Pericardium (tissue), 1 donor: ENCODE results near the gene MAGI1.

- RRBS, result no CpG with 5 or more reads among the region's 9 CpGs
Observed at GRCh38 chr3:64563530-64564560, 124.0 kb downstream of the ADAMTS9 start.

DNA sequence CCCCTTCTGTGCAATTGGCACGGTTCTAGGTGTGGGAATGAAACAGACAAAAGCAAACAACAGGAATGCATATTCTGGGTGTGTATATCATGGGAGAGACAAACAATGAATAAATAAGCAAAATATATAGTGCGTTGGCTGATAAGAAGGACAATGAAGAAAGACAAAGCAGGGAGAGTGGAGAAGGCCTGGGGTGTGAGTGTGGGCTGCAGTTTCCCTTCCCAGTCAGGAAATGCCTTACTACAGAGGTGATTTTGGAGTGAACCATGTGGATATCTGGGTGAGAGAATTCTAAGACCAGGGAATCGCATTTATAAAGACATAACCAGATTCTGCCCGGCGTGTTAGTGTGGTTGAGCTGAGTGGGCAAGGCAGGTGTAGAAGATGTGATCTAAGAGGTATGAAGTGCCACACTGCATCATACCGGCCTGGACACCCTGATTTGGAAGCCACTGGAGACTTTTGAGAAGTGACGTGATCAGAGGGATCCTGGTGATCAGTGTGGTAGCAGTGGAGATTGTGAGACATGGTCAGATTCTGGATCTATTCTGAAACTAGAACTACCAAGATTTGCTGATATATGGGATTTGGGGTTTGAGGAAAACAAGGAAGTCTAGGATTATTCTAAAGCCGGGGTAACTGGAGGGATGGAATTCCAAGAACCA, 125.9 kb upstream of the ADAMTS9 start:
- RRBS, result 73% methylated on average over 3 of the region's 8 CpGs

- RRBS, result 45% methylated on average over 4 of the region's 9 CpGs
Observed at GRCh38 chr3:64890061-64890408, 202.2 kb upstream of the ADAMTS9 start.

DNA sequence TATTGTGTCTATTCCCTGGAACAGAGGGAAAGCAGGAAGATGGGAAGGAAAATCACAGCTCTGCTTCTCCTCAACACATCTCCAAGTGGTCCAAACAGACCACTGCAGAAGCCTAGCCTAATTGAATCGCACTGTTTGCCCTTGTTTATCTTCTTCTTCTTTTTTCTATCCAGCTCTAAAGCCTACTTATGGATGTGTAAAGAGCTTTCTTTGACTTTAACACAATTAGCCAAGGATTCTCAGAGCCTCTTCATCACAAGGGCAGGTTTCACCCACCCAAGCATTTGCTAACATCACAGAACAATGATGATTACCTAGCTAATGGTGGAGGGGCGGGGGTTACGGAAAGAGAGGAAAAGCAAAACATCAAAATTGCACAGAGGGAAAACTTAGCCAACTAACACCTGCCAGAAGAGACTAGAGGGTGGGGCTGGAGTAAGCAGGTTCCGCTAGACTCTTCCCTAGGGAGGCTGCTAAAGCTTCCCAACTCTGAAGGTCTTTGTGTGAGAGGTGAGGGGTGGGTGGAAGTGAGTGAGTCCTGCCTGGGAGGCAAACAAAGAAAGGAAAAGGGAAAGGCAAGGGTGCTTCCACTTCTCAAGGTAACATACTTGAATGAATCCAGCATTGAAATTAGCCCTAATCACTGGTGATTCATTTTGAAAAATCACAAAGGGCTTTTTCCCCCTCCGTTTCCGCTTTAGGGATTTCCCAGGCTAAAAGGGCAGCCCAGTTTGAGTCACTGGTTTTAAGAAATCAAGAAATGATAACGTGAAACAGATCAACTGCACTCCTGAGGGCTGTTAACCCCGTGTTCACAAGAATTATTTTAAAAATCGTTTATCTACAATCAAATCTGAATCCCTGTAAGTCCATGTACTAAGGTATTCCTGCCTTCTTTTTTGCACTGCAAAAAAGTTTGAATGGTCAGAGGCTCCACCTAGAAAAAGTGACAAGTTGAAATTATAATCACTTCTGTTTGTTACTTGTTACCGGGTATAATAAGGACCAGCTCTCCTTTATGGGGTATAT, 220.4 kb upstream of the ADAMTS9 start:
- RRBS, result no CpG with 5 or more reads among the region's 10 CpGs

DNA sequence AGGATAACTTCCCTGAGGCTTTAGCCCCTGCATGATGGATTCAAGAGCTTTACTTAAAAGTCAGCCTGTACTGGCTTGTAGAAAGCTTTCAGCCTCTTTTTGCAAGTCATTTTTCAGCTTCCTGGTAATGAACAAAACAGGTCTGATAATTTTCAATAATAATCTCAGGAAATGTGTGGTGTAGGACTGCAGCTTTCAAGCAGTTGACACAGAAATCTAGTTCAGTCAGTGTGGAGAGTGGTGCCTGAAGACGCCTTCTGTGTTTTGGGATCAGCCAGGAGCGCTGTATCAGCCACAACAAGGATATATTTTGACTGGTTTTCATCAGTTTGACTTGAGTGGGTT, 332.4 kb upstream of the ADAMTS9 start:
- RRBS, result no CpG with 5 or more reads among the region's 2 CpGs

DNA sequence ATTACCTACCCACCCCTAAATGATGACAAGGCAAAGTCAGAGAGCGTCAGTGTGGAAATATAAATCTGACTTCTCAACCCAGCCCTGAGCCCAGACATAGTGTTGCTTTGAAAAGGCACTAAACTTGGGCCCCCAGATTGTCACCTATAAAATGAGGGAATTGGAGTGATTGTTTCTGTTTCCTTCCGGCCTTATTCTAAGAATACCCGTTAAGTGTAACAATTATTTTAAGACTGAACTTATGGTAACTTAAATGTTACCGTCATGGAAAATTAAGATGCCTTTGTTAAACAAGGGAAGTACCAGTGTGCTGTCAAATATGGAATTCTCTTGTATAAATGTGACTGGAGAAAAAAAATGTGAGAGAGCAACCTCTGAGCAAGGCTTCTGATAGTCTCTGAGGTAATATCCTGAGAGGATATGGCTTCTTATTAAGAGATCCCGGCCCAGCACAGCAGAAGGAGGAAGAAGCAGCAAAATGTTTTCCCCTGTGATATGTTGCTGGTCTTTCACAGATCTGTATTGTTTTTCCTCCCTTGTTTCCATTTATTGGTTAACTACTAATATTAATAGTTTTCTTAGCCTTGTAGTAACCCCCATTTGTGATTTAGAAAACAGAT, 480.7 kb upstream of the ADAMTS9 start:
- RRBS, result no CpG with 5 or more reads among the region's 5 CpGs

DNA sequence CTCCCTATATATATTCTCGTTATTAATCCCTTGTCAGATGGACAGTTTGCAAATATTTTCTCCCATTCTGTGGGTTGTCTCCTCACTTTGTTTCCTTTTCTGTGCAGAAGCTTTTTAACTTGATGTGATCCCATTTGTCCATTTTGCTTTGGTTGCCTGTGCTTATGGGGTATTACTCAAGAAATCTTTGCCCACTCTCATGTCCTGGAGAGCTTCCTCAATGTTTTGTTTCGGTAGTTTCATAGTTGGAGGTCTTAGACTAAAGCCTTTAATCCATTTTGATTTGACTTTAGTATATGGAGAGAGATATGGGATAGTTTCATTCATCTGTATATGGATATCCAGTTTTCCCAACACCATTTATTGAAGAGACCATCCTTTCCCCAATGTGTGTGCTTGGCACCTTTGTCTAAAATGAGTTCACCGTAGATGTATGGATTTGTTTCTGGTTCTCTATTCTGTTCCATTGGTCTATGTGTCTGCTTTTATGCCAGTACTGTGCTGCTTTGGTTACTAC, 580.0 kb downstream of the MAGI1 start:
- RRBS, result no CpG with 5 or more reads among the region's 3 CpGs

GRCh38 chr3:65466485-65467693, 571.8 kb downstream of the MAGI1 start:
- RRBS, result no CpG with 5 or more reads among the region's 6 CpGs

GRCh38 chr3:65509116-65510068, 529.3 kb downstream of the MAGI1 start:
- RRBS, result no CpG with 5 or more reads among the region's 35 CpGs

DNA sequence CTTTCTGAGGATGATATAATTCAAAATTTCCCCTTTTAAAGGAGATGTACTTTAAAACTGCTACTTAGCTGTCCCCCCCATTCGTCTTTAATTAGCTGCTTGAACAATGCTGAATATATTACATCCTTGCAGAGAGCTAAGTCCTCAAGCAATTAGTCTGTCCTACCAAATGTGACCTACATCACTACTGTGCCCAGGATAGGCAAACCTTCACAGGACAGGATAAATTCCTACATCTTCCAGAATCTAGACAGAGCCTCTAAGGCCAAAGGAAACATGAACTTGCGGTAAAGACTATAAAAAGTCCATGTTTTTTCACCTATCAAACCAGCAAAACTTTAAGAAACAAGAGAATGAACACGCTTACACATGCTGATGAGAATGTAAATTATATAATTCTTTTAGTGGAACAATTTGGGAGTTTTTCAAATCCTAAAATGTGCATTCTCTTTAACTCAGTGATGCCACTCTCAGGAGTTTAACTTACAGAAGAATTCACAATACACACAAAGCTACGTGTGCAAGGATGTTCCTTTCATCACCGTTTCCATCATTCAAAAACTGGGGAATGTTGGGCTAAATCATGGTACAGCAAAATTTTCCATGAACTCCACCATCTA, 448.1 kb downstream of the MAGI1 start:
- RRBS, result no CpG with 5 or more reads among the region's 5 CpGs

- RRBS, result no CpG with 5 or more reads among the region's 8 CpGs
Observed at GRCh38 chr3:65776204-65777234, 262.2 kb downstream of the MAGI1 start.

- RRBS, result no CpG with 5 or more reads among the region's 3 CpGs
Observed at GRCh38 chr3:65889354-65889706, 149.4 kb downstream of the MAGI1 start.

DNA sequence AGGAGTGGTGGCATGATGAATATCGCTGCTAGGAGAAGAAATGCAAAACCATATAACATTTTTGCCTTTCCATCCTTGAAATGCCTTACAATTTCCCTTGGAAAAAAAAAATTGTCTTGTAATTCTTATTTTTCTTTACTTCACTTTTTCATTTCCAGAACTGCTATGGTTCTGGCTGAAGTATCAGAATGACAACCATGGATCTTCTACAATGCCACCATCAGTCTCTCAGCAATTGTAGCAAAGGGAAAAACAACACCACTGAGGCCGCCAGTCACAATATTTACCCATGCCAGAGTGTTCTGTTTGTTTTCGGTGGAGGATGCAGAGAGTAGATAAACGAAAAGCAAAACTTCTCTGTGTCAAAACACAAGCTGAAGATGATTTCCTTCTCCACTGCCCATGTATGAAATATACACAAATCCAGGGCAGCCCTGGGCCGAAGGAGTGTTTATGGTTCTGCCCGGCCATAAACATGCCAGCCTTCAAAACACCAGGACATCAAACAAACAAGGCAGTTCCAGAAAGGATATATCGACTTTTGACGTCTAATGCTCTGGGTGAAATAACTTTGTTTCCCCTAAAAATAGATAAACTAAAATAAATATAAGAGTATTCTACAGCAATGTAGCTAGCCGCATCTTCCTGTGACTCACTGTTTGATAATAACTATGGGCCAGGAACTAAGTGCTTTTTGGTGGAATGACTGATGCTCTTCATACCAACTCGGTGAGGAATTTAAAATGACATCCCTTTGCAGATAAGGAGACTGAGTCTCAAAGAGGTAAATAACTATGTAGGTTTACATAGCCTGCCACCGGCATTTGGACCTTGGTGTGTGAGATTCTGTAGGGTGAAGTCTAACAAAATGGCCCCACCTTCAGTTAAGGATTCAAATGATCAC, 82.9 kb downstream of the MAGI1 start:
- RRBS, result no CpG with 5 or more reads among the region's 11 CpGs

DNA sequence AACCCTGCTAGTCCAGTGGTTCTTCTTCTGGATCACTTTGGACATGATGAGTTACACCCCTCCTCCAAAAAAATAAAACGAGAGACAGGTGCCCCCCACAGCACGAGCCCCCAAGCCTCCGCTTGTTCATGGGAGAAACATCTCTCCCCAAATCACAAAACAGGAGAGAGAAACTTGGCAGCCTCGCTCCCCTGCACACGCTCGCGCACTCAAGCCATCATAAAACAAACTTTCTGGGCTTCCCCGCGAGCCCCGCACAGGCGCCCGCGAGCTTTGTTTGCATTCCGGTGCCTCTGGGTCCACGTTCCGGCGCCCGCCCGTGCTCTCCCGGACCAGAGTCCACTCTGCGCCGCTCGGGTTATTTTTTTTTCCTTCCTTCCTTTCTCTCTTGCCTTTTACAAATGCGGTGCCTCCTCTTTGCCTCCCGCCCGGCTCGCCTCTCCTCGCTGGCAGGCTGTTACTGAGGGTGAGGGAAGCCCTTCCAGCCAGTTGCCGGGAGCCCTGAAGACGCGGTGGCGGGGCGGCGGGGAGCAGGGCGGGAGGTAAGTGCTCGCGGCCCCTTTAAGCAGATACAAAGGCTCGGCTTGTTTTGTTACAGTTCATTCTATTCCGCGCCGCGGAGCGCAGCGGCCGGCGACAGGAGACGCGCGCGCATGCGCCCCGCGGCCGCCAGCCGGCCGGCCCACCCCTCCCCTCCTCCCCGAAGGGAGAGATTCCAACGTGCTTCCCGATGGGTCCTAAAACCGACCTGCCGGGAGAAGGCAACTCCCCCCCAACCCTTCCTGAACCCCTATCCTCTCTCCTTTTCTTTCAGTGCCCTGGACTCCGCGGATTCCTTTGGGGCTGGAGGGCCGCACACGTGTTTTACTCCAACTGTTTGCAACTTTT, at the start of gene MAGI1:
Gene MAGI1, minus strand, starts transcription at position 655 of the 888 bp plus-strand sequence.
- RRBS, result 2% methylated on average over 27 of the region's 65 CpGs

- RRBS, result no CpG with 5 or more reads among the region's 8 CpGs
Observed at GRCh38 chr3:66377696-66378370, 123.0 kb downstream of the LRIG1 start.

DNA sequence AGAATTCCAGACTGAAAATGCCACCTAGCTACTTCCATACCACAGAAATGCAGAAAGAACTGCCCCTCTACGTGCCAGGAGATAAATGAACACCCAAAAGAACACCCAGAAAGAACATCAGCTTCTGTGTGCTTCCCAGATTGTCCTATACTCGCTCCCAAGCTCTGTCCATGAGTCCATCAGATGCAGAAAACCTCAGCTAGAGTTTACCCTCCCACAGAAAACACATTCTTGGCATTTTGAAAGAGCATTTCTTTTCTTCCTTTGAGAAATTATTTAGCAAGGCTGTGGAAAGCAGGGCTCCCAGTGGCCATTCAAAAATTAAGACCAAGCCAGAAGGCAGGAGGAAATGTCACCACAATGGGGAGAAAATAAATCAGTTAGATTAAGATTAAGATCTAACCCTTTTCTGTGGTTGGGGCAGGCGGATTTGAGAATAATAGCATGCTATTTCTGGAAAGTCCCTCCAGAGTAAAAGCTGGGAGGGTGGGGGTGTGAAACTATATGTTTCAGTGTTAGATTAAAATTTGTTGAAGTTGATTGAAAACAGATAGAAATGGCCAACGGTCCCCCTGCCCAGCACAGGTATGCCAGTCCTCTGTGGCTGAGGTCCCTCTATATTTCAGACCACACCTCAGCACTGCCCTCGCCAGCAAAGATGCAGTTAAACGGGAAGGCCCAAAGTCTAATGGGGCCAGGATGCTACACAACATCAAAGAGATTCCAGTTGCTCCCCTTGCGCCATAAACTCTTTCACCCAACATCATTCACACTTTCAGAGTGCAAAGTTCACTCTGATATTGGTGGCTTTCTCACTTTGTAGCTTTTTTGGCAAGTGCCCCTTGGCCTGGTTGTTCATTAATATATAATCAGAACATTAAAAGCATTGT, 20.1 kb downstream of the LRIG1 start:
- RRBS, result no CpG with 5 or more reads among the region's 7 CpGs

DNA sequence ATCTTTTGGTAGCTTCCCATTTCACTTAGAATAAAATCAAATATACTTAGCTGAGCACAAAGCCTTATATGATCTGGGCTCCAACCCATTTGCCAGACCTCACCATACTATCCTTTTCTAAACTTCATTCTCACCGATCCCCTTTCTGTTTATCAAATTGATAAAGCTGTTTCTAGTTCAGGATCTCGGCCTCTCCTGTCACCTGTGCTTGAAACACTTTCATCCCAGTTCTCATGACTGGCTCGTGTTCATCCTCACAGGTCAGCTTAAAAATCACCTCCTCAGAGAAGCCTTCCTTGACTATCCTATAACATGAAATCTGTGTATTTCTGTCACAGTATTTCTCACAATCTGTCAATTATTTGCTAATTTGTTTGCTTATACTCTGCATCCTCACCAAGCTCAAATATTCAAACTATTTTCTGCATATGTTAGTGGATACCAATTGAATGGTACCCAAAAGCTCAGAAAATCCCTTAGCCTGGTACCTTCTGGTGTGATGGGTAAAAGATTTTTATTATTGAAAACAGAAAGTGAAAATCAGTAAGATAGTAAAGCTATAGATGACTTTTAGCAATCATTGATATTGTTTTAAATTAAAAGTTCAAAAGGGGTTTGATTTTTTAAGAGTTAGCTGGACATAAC, 60.0 kb downstream of the SUCLG2 start:
- RRBS, result no CpG with 5 or more reads among the region's 3 CpGs

DNA sequence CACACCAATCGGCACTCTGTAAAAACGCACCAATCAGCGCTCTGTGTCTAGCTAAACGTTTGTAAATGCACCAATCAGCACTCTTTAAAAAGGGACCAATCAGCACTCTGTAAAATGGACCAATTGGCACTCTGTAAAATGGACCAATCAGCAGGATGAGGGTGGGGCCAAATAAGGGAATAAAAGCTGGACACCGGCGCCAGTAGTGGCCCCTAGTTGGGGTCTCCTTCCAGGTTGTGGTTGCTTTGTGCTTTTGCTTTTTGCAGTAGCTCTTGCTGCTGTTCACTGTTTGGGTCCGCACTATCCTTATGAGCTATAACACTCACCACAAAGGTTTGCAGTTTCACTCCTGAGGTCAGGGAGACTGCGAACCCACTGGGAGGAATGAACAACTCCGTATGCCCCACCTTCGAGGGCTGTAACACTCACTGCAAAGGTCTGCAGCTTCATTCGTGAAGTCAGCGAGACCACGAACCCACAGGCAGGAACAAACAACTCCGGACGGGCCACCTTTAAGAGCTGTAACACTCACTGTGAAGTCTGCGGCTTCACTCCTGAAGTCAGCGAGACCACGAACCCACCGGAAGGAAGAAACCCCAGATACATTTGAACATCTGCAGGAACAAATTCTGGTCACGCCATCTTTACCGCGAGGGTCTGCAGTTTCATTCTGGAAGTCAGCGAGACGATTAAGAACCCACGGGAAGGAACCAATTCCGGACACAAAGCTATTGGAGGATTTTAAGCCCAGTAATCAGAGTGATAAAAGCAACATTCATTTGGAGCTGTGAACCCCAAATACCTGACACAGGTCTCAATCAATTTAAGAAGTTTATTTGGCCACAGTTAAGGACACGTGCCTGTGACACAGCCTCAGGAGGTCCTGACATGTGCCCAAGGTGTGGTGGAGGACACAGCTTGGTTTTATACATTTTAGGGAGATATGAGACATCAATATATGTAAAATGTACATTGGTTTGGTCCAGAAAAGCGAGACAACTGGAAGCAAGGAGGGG, 1.3 kb upstream of the SUCLG2 start:
- RRBS, result no CpG with 5 or more reads among the region's 28 CpGs

- RRBS, result no CpG with 5 or more reads among the region's 1 CpG
Observed at GRCh38 chr3:68052566-68053019, 48.5 kb downstream of the TAFA1 start.

- RRBS, result no CpG with 5 or more reads among the region's 1 CpG
Observed at GRCh38 chr3:68635400-68635778, 297.0 kb downstream of the TAFA4 start.